ENCODE measurements around a stretch of chr3.

DNA sequence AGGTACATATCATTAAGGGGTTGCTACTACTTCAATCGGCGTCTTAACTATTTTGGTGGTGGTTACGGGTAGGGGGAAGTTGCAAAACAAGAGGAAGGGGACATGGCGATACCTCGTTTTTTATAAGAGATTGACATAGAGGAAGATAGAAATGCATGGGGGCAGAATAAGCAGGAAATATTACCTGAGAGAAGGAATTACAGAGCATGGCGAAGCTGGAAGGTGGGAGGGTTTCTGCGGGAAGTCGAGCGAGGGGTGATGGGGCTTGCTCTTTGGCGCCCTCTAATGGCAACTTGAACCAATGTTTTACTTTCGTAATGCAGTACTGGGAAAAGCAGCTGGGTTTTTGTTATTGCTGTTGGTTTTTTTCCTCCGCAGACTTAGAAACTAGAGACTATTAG is 11.4 kb upstream of the SOX2 start:
- RRBS: no CpG with 5 or more reads among the region's 12 CpGs

- RRBS: no CpG with 5 or more reads among the region's 4 CpGs
These were observed 453.6 kb downstream of the SOX2 start for GRCh38 chr3:182165320-182165706.

DNA sequence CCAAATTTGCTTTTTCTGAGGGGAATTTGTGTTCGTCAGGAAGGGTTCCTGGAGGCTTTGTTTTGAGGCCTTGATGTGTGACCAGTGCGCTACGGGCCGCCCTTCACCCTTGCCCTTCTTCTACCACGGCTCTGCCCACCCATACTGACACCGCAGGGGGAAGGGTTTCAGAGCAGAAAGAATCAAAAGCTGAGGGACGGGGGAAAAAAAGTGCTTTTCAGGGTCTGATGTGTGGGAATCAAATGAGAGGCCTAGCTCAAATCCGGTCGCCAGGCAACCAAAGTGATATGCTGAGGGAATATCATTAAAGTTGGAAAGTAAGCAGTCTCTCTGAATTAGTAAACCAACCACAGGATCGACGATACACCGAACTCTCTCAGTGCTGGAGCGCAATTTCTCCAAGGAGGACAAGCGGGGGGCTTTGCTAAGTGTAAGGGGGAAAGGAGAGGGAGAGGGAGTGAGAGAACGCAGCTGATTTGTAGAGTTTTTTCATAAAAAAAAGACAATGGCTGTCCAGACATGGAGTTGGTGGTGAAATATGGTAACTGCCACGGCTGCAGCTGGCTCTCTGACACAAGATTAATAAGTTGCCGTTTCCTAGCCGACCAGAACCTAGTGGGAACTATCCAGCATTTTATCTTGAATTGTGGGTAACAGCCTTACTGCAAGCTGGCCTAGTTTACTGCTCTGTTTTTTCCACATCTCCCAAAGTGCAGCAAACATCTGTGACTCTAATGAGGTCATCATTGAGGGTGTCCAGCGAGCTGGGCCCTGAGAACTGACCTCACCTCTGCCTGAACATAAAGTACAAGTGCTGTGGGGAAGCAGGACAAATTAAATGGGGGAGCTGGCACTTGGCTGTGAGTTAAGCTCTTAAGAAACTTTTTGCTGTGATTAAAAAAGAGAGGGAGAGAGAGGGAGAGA is 530.2 kb downstream of the SOX2 start:
- RRBS: no CpG with 5 or more reads among the region's 19 CpGs

- RRBS: no CpG with 5 or more reads among the region's 10 CpGs
These were observed 367.4 kb upstream of the ATP11B start for GRCh38 chr3:182425972-182426302.

DNA sequence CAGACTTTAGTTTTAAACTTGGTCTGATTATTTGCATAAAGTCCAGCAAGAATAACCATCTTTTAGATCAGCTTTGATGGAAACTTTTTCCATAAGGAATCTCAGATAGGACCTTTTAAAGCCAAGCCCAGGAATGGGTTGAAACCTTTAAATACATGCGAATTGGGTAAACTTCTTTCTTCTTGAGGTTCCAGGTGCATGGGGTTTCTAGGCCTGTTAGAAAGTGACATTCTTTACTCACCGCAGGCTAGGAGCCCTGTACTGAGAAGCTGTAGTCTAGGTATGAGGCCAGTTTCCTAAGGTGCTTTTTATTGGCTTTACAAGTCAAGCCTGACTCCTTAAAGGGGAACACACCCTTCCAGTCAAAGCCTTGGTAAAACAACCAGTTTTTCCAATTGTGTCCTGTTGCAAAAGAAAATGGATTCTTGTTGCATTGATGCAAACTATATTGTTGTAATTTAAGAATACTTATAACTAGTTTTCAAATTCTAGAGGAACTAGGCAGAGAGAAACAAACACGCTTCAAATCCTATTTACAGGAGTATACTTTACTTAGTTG is 76.1 kb upstream of the ATP11B start:
- RRBS: no CpG with 5 or more reads among the region's 3 CpGs

DNA sequence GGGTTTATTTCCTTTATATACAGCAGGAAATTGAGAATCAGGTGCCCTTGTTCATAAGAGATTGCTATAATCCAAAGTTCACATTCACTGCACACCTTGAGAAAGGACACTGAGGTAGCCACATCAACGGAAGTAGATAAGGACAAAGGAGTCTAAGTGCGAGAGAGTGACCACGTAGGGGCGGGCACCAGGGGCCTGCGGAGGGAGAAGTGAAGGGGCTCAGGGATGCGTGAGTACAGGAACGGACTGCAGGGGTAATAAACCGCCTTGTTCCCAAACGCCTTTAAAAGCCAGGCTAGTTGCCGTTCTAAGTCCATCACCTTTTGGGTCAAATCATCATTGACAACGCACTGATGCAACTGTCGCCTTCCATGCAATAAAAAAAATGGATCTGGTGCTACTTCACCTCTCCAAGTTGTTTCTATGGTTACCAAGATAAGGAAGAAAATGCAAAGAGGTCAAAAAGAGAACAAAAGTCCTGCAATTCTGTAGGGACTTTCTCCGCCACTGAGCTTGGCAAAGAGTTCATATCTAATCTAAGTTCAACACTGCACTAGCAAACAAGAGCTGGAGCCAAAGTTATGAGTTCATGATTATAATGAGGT is 32.7 kb upstream of the ATP11B start:
- RRBS: no CpG with 5 or more reads among the region's 13 CpGs

GRCh38 chr3:182793104-182793275 is 314 bp upstream of the ATP11B start:
- RRBS: 0% methylated on average over 3 of the region's 10 CpGs

- RRBS: no CpG with 5 or more reads among the region's 5 CpGs
These were observed 56.2 kb downstream of the ATP11B start for GRCh38 chr3:182849332-182850069.

GRCh38 chr3:182869073-182869497 is 75.8 kb downstream of the ATP11B start:
- RRBS: no CpG with 5 or more reads among the region's 2 CpGs

DNA sequence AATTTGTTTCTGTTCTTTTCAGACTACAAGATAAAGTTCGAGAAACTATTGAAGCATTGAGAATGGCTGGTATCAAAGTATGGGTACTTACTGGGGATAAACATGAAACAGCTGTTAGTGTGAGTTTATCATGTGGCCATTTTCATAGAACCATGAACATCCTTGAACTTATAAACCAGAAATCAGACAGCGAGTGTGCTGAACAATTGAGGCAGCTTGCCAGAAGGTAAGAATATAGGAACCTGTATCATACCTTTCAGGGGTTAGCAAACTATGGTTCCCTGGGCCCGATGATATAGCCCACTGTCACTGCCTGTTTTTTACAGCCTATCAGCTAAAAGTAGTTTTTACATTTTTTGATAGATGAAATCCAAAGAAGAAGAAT is 80.5 kb downstream of the ATP11B start:
- RRBS: no CpG with 5 or more reads among the region's 3 CpGs

- RRBS: no CpG with 5 or more reads among the region's 3 CpGs
These were observed 14.9 kb downstream of the DCUN1D1 start for GRCh38 chr3:182965374-182965819.

DNA sequence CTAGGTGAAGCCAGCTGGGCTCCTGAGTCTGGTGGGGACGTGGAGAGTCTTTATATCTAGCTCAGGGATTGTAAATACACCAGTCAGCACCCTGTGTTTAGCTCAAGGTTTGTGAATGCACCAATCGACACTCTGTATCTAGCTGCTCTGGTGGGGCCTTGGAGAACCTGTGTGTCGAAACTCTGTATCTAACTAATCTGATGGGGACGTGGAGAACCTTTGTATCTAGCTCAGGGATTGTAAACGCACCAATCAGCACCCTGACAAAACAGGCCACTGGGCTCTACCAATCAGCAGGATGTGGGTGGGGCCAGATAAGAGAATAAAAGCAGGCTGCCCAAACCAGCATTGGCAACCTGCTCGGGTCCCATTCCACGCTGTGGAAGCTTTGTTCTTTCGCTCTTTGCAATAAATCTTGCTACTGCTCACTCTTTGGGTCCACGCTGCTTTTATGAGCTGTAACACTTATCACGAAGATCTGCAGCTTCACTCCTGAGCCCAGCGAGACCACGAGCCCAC is 2.1 kb upstream of the MCCC1 start:
- RRBS: no CpG with 5 or more reads among the region's 12 CpGs

- RRBS: no CpG with 5 or more reads among the region's 11 CpGs
These were observed 14.1 kb downstream of the B3GNT5 start for GRCh38 chr3:183267054-183267718.

GRCh38 chr3:183285691-183286638 is 32.9 kb downstream of the B3GNT5 start:
- RRBS: 3% methylated on average over 7 of the region's 10 CpGs

GRCh38 chr3:183287263-183288306 is 34.5 kb downstream of the B3GNT5 start:
- RRBS: no CpG with 5 or more reads among the region's 11 CpGs

GRCh38 chr3:183357615-183358177 is 70.7 kb downstream of the MCF2L2 start:
- RRBS: no CpG with 5 or more reads among the region's 7 CpGs

DNA sequence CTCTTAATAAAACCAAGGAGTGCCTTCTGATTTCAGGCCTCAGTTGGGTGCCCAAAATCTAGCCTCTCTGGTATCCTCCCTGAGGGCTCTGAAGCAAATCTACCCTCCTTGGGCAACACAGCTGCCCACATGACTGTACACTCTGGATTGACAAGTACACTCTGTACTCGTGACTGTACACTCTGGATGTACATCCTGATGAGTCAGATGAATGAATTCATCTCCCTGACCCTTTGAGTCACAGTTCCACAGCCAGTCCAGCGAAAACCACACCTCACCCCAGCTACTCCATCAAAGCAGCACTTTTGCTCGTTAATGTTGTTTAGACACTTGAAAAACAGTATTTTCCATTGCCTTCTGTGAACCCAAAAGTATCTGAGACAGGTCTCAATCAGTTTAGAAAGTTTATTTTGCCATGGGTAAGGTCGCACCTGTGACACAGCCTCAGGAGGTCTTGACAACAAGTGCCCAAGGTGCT is 57.6 kb downstream of the MCF2L2 start:
- RRBS: no CpG with 5 or more reads among the region's 4 CpGs

- RRBS: no CpG with 5 or more reads among the region's 6 CpGs
These were observed 52.6 kb downstream of the MCF2L2 start for GRCh38 chr3:183375761-183376195.